ENCODE measurements around a stretch of chr12.

DNA sequence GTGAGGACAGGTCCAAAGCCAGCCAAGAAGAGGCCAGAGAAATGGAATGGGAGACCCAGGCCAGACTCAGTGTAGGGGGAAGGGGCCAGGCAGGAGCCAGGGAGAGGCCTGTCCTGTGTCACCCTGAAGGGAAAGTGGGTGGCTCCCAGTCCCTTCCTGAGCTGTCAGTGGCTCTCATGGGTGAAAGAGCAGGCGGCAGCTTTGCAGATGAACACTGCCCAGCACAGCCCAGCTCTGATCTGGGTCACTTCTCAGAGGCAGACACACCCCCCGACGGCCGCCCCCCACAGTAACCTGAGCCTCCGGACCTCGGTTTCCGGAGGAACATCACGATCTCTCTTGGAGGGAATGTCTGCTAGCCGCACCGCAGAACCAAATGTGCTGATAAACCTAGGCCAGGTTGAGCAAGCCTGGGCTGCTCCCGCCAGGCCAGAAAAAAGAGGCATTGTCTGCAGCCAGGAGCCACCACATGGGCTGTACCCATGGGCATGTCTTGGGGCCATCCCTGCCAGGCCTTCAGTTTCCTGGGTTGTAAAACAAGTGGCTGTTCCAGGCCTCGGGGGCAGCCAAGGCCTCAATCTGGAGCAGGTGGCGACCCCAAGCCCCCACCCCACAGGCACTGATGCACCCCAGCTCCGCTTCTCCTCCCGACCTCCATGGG, 57.7 kb downstream of the NCOR2 start:
- PRO-cap, 2 experiments: no peak in any of the 2 experiments

GRCh38 chr12:124563123-124564385, 3.9 kb downstream of the NCOR2 start:
- PRO-cap, 2 experiments: no peak in any of the 2 experiments

DNA sequence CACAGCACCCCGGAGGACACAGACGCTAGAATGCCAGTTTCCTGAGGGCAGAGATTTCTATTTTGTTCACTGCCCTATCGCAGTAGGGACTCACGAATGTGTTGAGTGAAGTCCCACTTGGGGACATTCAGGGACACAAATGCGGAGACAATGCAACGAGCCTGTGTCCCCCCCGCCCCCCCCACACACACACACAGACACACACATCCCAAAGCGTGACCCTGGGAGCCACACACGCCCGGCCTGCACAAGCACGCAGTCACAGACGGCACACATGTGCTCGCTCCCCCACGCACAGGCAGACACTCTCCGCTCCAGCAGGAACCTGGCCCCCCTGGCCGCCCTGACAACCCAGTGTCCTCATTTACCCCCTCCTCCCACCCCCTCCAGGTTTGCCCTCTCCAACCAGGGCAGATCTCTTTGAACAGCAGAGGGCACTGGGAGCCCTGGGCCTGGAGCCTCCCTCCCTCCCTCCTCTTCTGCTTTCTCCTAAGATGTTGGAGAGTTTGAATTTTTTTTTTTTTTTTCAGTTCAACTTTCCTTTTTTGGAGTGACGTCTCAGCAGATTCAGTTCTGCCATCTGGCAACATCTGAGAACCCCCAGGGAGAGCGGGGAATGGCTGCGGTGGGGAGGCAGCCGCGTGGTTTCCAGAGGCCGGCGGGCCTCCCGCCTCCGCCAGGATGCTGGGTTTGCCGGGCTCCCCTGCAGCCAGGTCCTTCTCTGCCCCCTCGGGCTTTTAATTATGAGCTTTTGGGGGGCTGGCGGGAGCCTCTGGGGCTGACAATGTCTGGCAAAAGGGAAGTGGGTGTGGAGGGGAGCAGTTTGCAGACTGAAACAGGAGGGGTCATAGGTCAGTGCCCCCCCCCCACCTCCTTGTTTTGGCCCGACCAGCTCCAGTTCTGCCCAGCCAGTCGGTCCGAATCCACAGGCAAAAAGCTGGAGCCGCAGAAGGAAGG, 1.1 kb upstream of the NCOR2 start:
- PRO-cap, 2 experiments: peak in 1 of 2 experiments; most common plus-strand start position 606 of the sequence (in 1); most common minus-strand start position 481 of the sequence (in 1)

DNA sequence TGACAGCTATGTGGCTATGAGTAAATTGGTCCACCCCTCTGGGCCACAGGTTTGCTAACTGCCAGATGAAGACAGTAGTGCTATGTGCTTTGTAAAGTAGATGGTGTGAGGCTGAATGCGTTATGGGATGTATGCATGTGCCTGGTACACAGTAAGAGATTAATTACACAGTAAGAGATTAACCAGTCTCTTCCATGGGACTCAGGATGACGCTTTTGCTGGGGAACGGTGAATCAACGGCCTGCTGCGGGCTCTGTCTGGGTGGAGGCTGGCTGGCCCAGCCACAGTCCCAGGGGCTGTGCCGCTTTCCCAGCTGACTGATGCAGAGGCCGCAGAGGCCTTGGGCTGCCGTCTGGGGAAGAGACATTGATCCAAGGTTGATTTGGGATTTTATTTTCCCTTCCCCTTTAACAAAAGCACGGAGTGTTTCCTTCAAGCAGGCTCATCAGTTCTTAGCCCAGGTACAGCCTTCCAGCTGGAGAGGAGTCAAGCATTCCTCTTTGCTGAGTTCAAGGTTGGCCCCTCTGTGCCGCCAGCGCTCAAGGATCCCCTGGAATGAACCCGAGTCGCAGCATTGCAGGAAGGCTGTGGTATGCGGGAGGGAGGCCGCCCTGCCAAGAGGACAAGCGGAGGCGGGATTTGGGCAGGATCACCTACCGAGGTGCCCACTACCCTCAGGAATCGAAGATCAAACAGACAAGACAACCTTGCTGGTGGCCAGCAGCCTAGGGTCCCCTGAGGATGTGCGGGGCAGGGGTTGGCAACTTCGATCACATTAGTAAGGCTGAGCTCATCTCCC, 53.7 kb upstream of the NCOR2 start:
- PRO-cap, 2 experiments: no peak in any of the 2 experiments

GRCh38 chr12:124720189-124721150, 143.2 kb downstream of the SCARB1 start:
- PRO-cap, 2 experiments: no peak in any of the 2 experiments

- PRO-cap, 2 experiments: no peak in any of the 2 experiments
Measured at GRCh38 chr12:124726959-124727854, 136.5 kb downstream of the SCARB1 start.

DNA sequence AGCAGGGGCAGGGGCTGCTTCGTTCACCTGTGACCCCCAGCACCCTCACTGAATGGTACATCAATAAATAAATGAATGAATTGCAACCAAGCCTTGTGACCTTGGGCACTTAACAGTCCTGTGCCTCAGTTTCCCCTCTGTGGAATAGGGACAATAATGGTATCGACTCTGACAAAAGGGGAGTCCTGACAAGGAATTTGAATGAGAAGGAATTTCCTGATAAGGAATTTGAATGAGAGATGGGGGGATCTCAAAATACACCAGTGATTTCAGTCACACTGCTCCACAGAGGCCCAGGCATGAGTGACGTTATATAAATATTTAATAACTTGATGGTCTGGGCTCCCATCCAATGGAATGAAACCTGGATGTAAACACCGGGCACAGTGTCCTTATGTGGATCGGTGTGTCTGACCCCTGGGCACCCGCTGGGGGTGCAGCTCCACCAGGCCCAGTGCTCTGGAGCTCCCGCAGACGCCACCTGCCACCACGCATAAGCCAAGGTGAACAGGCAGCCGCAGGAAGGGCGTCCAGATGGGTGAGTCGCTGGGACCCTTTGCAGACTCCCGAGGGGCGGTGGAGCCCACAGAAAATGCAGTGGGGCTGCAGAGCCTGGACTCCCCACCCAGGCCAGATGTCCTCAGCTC, 121.7 kb downstream of the SCARB1 start:
- PRO-cap, 2 experiments: no peak in any of the 2 experiments

DNA sequence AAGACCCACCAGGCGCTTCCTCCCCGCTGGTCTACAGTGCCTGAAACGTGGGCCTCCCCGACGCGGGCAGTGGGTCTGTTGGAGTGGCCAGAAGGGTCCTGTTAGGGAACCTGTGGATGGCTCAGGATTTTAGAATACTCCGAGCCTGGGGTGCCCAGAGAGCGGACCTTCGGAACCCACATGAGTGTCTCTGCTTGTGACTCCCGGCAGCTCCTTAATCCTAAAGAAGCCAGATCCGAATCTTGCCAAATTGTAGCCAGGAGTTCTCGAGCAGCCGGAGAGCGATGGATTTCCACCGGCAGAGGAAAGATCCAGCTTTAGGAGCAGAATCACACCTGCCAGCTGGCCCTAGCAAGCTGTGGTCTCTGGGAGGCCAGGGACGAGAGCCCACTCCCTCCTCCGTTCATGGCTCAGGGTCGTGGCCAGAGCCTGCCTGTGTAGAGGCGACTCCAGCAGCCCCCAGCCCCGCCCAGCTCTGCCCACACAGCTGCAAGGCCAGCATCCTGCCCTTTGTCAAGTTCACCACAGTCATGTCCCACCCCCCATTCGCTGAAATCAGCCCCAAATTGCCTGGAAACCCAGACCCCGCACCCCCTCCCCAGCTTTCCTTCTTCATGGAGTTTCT, 121.1 kb downstream of the SCARB1 start:
- PRO-cap, 2 experiments: no peak in any of the 2 experiments

DNA sequence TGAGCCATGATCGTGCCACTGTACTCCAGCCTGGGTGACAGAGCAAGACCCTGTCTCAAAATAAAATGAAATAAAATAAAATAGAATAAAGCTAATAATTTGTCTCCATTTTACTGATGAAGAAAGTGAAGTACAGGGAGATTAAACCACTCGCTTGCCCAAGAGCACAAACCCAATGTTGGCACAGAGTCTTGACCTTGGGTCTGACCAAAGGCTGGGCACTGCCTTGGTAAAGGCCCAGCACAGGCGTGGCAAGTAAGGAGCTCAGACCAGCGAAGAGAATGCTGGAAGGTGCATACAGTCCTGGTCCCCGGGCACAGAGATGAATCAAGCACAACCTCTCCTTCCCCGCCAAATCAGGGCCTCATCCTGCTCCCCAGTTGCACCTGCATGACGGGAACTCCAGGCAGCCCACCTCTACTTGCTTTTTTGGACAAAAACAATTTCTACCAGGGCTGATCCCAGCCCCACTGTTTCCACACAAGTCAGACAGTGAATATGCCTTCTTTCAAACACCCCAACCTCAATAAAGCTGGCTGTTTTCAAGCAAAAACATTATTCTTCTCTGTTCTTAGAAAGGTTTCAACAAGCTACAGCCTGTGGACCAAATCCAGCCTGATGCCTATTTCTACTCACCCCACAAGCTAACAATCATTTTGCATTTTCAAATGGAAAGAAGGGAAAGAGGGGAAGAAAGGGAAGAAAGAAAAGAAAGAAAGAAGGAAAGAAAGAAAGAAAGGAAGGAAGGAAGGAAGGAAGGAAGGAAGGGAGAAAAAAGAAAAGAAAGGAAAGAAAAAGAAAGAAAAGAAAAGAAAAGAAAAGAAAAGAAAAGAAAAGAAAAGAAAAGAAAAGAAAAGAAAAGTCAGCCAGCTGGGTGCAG, 26.7 kb downstream of the SCARB1 start:
- PRO-cap, 2 experiments: no peak in any of the 2 experiments

GRCh38 chr12:124911396-124911652, 3.1 kb downstream of the UBC start:
- PRO-cap, 2 experiments: no peak in any of the 2 experiments

GRCh38 chr12:124921629-124922350, 7.3 kb upstream of the UBC start:
- PRO-cap, 2 experiments: peak in 1 of 2 experiments; most common minus-strand start chr12:124921834 (in 1)

DNA sequence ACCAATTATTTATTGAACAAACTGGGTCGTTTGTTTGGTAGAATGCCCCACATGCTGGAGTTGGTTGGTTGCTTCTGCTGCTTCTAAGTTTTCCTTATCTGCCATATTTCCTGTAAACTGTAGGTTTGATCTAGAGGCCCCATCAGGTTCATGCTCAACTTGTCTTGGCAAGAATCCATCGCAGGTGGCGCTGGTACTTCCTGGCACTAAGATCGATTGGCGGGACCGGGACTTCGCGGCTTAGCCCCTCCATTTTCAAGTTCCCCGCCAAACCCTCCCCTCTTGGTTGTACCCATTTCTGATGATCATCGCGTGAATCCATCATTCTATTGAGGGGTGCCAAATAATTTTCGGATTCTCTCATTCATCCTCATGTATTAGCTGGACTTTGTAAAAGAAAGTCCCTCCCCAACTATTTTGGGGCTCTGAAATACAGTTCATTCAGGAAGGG, 596 bp upstream of the BRI3BP start:
- PRO-cap, 2 experiments: no peak in any of the 2 experiments

- PRO-cap, 2 experiments: no peak in any of the 2 experiments
Measured at GRCh38 chr12:125079670-125080408, 14.6 kb downstream of the AACS start.

- PRO-cap, 2 experiments: no peak in any of the 2 experiments
Measured at GRCh38 chr12:125149655-125150407, 36.4 kb upstream of the TMEM132B start.

GRCh38 chr12:125191973-125192380, 5.8 kb downstream of the TMEM132B start:
- PRO-cap, 2 experiments: no peak in any of the 2 experiments

- PRO-cap, 2 experiments: no peak in any of the 2 experiments
Measured at GRCh38 chr12:125456191-125456664, 270.0 kb downstream of the TMEM132B start.

DNA sequence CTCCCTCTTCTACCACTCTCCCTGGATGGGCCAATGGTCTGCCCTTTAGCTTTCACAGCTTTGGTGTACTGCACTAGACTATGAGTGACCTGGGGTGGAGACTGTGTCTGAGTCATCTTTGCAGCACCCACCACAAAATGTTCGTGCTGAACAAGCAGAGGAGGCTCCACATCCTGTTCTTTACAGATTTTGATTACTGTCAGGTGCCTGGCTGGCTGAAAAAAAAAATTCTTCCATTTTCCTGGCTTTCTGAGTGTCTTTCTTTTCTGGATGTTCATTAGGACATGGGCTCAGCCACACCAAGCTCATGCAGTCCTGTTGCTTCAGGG, 1104.0 kb upstream of the TMEM132C start:
- PRO-cap, 2 experiments: no peak in any of the 2 experiments

GRCh38 chr12:127237094-127237652, 1029.8 kb upstream of the TMEM132C start:
- PRO-cap, 2 experiments: no peak in any of the 2 experiments

DNA sequence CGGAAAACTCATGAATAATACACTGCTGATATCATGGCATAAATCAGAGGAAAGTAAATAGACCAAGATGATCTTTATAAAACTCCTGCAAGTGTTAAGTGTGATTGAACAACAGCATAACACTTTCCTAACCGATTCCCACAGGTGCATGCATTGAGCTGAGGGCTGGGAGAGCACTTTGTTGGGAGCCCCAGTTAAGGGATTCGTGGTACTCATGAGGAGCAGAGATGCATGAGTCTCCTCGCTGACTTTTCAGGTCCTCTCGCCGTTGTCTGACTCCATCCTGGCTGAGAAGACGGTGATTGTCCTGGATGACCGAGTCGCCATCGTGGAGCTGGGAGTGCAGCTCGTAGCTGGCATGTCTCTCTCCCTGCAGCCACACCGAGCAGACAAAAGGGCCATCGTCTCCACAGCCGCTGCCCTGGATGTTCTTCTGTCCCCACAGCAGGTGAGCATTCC, 643.0 kb upstream of the TMEM132C start:
- PRO-cap, 2 experiments: no peak in any of the 2 experiments

- PRO-cap, 2 experiments: no peak in any of the 2 experiments
Measured at GRCh38 chr12:127640120-127640517, 626.9 kb upstream of the TMEM132C start.